Measurements from ENCODE around the gene CR2.

DNA sequence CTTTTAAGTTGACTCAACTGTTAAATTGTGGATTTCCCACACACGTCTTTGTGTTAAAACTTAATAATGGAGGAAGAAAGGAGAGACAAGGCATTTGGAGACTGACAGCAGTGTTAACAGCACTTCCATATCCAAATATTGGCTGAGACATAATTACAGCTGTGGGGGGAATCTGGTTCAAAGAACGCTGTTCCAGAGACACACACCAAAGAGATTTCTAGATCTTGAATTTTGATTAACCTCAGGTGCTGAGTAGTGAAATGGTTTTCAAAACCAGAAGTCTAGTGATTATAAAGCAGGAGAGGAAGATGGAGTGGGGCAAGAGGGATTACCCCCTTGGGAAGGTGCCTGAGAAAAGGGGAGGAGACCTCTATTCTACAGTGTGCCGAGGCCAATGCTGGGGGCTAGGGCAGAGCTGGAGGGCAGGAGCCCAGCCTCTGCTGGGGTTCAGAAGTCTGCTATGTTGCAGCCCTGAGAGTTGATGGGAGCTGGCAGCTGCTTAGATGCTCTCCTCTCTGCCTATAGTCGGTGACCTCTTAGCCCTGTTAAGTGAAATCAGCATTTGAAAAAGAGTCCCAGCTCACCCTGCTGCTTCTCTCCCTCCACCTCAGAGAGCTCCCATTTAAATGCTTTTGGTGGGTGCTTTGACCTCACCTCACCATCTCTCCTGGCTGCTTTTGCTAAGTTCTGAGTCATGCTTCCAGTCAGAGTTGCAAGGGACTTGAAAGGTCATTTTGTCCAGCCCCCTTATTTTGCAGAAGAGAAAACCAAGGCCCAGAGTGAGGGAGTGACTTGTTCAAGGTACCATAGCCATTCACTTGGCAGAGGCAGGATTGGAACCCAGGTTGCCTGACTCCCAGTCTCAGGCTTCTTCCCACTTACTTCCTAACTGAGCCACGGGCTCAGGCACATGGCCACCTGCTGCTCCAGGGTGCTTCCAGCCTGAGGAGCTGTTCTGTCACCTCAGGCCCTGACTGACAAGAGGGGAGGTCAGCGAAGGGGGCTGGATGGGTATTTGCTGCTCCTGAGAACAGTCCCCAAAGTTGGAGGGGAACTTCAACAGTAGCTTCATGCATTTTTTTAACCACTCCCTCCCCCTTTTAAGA lies 3.1 kb downstream of the MAPKAPK2 start:
- PRO-cap, 5 experiments: peak in 2 of 5 experiments; most common plus-strand start position 777 of the sequence (in 2); most common minus-strand start position 597 of the sequence (in 1)
- RAMPAGE, long total RNA, 2 experiments: no peak in any of the 2 experiments
- RRBS: no CpG with 5 or more reads among the region's 6 CpGs

GRCh38 chr1:206700229-206701452 lies 15.9 kb downstream of the MAPKAPK2 start:
- PRO-cap, 5 experiments: no peak in any of the 5 experiments
- RAMPAGE, long total RNA, 2 experiments: no peak in any of the 2 experiments
- RRBS: no CpG with 5 or more reads among the region's 5 CpGs

DNA sequence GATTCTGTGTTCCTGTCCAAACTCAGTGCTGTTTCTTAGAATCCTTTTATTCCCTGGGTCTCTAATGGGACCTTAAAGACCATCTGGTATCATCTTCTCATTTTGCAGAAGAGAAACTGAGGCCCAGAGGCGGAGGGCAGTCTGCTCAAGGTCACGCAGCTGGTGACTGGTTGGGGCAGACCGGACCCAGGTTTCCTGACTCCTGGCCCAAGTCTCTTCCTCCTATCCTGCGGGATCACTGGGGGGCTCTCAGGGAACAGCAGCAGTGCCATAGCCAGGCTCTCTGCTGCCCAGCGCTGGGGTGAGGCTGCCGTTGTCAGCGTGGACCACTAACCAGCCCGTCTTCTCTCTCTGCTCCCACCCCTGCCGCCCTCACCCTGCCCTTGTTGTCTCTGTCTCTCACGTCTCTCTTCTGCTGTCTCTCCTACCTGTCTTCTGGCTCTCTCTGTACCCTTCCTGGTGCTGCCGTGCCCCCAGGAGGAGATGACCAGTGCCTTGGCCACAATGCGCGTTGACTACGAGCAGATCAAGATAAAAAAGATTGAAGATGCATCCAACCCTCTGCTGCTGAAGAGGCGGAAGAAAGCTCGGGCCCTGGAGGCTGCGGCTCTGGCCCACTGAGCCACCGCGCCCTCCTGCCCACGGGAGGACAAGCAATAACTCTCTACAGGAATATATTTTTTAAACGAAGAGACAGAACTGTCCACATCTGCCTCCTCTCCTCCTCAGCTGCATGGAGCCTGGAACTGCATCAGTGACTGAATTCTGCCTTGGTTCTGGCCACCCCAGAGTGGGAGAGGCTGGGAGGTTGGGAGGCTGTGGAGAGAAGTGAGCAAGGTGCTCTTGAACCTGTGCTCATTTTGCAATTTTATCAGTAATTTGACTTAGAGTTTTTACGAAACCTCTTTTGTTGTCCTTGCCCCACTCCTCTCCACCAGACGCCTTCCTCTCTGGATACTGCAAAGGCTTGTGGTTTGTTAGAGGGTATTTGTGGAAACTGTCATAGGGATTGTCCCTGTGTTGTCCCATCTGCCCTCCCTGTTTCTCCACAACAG lies 38.1 kb upstream of the IL19 start:
- PRO-cap, 5 experiments: no peak in any of the 5 experiments
- RAMPAGE, long total RNA, 2 experiments: no peak in any of the 2 experiments
- RRBS: no CpG with 5 or more reads among the region's 23 CpGs

DNA sequence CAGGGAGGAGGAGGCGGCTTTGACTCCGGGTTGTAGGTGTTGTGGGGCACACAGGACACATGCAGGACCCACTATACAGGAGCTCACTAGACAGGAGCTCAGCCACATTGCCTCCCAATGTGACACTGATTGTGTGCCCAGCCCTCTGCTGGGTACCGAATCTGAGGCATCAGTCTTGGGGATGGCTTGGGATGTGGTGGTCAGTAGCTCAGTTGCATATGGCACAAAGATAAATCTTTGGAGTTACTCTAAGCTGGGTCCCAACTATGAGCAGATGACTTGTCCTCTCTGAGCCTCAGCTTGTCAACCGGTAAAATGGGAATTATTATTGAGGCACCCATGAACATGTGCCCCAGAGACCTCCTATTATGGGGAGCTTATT lies 29.1 kb upstream of the IL19 start:
- PRO-cap, 5 experiments: no peak in any of the 5 experiments
- RAMPAGE, long total RNA, 2 experiments: no peak in any of the 2 experiments
- RRBS: no CpG with 5 or more reads among the region's 4 CpGs

DNA sequence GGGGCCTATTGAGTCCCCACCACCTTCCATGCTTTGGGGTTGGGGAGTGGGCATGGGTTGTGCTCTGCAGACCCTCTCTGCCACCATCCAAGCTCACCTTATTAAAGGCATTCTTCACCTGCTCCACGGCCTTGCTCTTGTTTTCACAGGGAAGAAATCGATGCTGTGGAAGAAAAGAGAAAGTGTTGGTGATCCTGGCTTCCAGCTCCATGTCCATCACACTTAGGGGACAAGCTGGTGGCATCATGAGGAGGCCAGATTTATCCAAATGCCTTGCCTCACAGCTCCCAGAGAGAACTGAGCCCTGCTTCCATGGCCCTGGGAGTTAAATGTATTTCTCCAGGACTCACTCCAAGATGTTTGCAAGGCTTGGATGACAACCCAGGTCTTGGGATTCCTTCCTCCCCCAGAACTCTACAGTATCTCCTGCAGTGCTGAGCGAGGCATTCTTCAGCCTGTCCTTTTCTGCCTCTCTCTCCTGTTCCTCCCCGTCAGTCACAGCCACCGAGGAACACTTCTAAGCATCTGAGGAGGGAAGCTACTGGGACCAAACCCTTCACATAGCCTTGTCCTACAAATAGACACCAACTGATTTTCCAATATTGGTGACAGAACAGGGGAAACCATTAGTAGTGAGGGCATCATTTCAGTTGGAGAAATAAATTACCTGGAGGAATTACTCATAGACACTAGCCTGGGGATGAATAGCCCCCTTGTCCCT lies 681 bp upstream of the IL19 start:
- PRO-cap, 5 experiments: no peak in any of the 5 experiments
- RAMPAGE, long total RNA, 2 experiments: no peak in any of the 2 experiments
- RRBS: no CpG with 5 or more reads among the region's 5 CpGs

DNA sequence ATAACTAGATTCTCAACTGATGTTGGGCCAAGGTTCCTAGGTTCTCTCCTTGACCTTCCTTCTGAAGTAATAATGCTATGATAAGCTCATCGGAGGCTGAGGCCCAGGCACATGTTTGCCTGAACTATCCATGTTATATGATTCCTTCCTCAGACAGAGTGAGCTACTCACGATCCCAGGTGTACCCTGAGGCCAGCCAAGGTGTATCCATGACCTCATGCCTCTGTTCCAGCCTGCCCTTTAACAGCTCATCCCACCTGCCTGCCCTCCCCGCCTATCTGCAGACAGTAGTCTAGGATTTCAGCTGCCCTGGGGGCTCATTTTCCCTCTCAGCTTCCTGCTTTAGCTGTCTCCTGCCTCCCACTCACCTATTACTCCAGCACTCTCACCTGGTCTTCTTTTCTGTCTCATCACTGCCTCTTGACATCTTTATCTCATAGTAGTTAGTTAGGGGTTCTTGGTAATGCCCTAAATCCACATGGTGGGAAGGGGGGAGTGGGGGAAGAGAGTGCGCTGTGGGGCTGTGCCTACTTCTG lies 1.9 kb upstream of the IL24 start:
- PRO-cap, 5 experiments: no peak in any of the 5 experiments
- RAMPAGE, long total RNA, 2 experiments: no peak in any of the 2 experiments
- RRBS: no CpG with 5 or more reads among the region's 4 CpGs

DNA sequence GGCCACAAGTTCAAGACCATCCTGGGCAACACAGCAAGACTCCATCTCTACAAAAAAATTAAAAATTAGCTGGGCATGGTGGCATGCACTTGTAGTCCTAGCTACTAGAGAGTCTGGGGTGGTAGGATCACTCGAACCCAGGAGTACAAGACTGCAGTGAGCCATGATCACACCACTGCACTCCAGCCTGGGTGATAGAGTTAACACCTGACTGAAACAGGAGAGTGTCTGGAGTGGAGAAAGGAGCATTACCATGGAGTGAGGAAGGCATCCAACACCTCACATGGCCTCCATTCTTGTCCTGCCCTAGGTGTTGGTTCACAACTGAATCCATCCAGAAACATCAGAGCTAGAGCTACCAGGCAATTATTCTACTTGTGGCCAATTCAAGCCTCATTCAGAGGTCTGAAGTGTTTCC lies 345 bp downstream of the FCMR start:
- PRO-cap, 5 experiments: no peak in any of the 5 experiments
- RAMPAGE, long total RNA, 2 experiments: no peak in any of the 2 experiments
- RRBS: no CpG with 5 or more reads among the region's 1 CpG

- PRO-cap, 5 experiments: no peak in any of the 5 experiments
- RAMPAGE, long total RNA, 2 experiments: no peak in any of the 2 experiments
- RRBS: no CpG with 5 or more reads among the region's 5 CpGs
Measured at GRCh38 chr1:206952888-206953435, 6.7 kb upstream of the PIGR start.

DNA sequence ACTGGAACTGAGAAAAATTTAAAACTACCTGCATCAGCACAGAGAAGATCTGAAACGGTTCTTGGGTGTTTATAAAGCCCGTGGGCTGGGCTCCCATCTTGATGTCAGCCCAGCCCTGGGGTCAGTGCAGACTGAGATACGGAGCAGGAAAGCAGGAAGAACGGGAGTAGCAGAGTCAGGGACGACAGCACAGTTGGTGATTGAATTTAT lies 11.6 kb downstream of the C1orf116 start:
- PRO-cap, 5 experiments: no peak in any of the 5 experiments
- RAMPAGE, long total RNA, 2 experiments: no peak in any of the 2 experiments
- RRBS: no CpG with 5 or more reads among the region's 5 CpGs

GRCh38 chr1:207021542-207022672 lies 10.6 kb downstream of the C1orf116 start:
- PRO-cap, 5 experiments: no peak in any of the 5 experiments
- RAMPAGE, long total RNA, 2 experiments: no peak in any of the 2 experiments
- RRBS: no CpG with 5 or more reads among the region's 18 CpGs

DNA sequence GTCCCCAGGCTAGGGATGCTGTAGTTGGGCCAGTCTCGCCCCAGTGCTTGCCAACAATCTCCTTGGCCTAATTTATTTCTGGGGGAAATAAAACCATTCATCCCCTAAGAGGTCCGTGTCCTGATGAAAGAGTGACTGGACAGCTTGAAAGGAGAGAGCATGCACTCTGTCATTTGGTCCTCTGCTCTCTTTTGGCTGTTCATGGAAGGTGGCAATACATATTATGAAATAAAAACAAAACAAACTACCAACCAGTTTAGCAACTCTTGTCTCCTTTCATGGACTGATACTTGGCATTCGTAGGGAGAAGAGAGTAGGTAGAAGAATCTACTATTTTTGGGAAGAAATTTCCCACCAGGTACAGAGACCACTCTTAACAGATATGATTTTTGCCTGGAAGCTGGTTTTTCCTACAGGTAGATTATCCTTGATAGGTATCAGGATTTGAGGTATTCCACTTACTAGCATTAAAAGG lies 739 bp upstream of the C1orf116 start:
- PRO-cap, 5 experiments: no peak in any of the 5 experiments
- RAMPAGE, long total RNA, 2 experiments: no peak in any of the 2 experiments
- RRBS: no CpG with 5 or more reads among the region's 3 CpGs

- PRO-cap, 5 experiments: no peak in any of the 5 experiments
- RAMPAGE, long total RNA, 2 experiments: no peak in any of the 2 experiments
- RRBS: no CpG with 5 or more reads among the region's 8 CpGs
Measured at GRCh38 chr1:207062289-207062823, 9.3 kb downstream of the PFKFB2 start.

DNA sequence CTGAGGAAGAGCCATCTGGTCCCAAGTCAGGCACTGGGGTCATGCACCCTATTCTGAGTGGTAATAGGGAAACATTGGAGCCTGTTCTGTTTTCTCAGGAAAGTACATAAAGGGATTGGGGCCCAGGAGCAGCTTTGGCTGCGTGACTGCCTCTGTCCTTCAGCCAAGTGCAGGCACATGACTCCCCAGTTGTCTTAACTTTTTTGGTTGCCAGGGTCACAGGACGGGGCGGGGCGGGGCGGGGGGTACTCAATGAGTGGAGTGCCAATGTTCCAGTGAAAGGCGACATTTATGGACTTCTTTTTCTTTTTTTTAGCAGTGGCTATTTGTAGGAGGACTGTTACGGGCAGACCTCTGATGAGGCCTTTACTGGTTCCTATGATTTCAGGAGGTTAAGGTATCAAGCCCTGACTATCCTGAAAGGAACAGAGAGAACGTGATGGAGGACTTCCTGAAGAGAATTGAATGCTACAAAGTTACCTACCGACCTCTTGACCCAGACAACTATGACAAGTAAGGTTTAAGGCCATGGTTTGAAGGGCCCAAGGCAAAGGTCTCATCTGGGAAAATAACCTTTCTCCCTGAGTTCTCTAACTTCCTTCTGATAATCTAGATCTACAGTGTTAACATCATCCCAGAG lies 11.7 kb downstream of the PFKFB2 start:
- PRO-cap, 5 experiments: no peak in any of the 5 experiments
- RAMPAGE, long total RNA, 2 experiments: no peak in any of the 2 experiments
- RRBS: no CpG with 5 or more reads among the region's 9 CpGs

DNA sequence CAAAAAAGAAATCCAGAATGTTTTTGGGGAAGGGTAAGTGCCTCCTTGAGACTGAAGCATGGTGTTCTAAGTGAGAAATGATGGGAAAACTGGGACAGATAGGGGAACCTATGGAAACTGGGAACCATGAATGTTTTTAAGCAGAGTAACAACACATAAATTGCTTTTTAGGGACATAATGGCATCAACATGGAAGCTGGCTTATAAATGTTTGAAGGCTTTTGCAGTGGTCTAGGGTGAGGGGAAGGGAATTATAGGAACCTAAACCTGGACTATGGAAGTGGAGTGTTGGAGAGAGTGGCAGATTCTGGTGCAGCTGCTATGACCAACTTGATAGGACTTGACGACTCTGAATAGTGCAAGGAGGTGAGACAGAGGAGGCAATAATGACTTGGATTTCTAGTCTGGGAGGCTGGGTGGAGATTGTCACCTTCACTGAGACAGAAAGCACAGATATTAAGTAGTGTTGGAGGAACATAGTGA lies 3.6 kb downstream of the C4BPA start:
- PRO-cap, 5 experiments: peak in 1 of 5 experiments; most common minus-strand start position 355 of the sequence (in 1)
- RAMPAGE, long total RNA, 2 experiments: no peak in any of the 2 experiments
- RRBS: no CpG with 5 or more reads among the region's 1 CpG

- PRO-cap, 5 experiments: peak in 2 of 5 experiments; most common minus-strand start chr1:207109168 (in 2)
- RAMPAGE, long total RNA, 2 experiments: no peak in any of the 2 experiments
- RRBS: no CpG with 5 or more reads among the region's 5 CpGs
Measured at GRCh38 chr1:207108979-207109451, 5.0 kb downstream of the C4BPA start.

DNA sequence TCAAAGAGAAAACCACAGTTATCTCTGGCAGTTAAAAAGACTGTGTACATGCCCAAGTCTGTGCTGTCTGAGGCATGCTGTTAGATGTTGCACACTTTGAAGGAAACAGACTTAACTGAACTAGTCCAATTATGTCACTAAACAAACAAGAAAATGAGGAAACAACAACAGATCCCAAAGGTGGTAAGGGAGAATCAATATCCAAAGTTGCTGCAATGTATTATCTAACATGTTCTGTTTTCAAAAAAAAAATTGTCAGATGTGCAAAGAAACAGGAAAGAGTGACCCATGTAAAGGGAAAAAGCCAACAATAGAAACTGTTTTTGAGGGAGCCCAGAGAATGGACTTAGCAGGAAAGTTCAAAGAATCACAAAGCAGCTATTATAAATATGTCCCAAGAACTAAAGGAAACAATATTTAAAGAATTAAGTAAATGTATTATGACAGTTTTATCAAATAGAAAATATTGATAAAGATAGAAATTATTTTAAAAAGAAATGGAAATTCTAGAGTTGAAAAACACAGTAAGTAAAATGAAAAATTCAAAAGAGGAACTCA lies 24.7 kb downstream of the C4BPA start:
- PRO-cap, 5 experiments: peak in 3 of 5 experiments; most common plus-strand start position 258 of the sequence (in 1); most common minus-strand start position 69 of the sequence (in 3)
- RAMPAGE, long total RNA, 2 experiments: no peak in any of the 2 experiments

DNA sequence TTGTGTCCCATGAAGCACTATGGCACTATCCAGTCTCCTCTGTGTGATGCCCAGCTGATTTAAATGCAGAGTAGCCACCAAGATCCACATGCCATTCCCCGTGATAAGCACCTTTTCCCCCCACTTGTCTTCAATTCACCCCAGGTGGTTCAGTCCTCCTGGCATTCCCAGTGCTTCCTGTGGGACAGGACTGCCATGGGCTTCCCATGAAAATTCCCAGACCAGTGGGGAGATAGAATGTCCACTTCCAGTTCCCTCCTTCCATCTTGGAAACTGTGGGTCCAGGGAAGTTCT lies 49.1 kb downstream of the C4BPA start:
- PRO-cap, 5 experiments: no peak in any of the 5 experiments
- RAMPAGE, long total RNA, 2 experiments: no peak in any of the 2 experiments
- RRBS: no CpG with 5 or more reads among the region's 1 CpG

DNA sequence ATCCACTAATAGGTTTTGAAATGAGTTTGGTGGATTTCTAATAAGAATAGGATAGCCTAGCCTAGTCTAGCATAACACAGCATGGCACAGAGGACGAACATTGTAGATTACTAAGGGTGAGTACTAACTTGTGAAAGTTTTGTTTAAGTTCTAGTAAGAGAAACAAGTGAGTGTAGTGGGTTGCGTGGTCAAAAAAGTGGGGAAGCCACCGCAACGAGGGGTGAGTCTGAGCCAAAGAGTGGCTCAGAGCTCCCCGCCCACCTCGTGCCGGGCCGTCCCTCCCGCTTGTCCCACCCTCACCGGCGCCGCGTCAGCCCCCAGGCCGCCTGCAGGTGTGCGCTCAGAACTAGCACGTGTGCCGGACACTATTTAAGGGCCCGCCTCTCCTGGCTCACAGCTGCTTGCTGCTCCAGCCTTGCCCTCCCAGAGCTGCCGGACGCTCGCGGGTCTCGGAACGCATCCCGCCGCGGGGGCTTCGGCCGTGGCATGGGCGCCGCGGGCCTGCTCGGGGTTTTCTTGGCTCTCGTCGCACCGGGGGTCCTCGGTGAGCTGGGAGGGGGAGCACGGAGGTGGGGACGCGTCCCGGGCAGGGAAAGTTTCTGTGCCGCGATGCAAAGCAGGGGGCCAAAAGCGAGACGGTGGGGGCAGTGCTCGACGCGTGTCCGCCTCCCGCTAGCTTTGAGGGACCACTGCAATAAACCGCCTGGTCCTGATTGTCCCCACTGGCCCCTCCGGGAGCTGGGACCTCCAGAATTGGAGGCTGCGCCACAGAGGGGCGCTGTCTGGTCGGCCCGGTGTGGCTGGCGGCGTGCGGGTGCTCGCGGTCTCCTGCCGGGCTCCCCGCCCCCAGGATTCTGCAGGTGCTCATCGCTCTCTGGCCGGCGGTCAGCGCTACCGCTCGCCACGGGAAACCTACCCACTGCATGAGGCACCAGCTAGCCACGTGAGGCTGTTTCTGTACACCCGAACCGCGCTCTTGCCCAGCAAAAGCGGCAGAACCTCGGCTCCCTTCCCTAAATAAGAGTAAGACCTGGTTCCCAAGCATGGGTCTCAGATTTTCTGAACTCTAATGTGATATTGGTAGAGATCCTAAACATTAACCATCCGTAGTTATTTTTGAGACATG lies at the start of gene CR2:
Gene CR2 (plus strand): TSS at position 396 of the 1,126 bp plus-strand sequence.
- PRO-cap, 5 experiments: no peak in any of the 5 experiments
- RAMPAGE, long total RNA, 2 experiments: no peak in any of the 2 experiments
- RRBS: 3% methylated on average over 41 of the region's 77 CpGs

DNA sequence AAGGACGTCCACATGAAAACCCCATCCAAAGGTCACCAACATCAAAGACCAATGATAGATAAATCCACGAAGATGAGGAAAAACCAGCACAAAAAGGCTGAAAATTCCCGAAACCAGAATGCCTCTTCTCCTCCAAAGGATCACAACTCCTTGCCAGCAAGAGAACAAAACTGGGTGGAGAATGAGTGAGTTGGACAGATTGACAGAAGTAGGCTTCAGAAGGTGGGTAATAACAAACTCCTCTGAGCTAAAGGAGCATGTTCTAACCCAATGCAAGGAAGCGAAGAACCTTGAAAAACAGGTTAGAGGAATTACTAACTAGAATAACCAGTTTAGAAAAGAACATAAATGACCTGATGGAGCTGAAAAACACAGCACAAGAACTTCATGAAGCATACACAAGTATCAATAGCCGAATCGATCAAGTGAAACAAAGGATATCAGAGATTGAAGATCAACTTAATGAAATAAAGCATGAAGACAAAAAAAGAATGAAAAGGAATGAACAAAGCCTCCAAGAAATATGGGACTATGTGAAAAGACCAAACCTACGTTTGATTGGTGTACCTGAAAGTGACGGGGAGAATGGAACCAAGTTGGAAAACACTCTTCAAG lies 55.4 kb upstream of the CR1L start:
- PRO-cap, 5 experiments: no peak in any of the 5 experiments
- RAMPAGE, long total RNA, 2 experiments: no peak in any of the 2 experiments
- RRBS: no CpG with 5 or more reads among the region's 8 CpGs

DNA sequence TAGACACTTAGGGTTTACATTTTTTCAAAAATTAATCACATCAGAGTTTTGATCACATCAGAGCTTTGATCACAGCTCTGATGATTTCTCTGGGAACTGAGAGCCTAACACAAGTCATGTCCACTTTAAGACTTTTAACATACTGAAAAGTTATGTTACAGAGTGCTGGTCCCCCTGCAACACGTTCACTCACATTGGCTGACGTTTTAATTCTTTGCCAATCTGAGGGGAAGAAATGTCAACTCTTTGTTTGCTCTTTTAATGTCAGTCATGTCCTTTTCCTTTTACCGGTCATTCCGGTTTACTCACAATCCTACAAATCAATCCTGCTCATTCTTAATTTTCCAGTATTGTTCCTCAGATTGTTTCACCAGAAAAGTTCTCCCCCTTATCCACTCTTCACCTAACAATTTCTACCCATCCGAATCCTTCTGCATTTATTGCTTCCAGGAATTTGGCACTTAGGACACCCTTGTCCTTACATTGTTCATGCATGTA lies 956 bp upstream of the CD46 start:
- PRO-cap, 5 experiments: peak in 2 of 5 experiments; most common plus-strand start position 261 of the sequence (in 2); most common minus-strand start position 186 of the sequence (in 1)
- RAMPAGE, long total RNA, 2 experiments: no peak in any of the 2 experiments
- RRBS: no CpG with 5 or more reads among the region's 5 CpGs

Data from liver (tissue), 9 donors.